Epithelial cell of alveolus of lung (primary cell): Measurements from ENCODE around the genes TOP1 and L3MBTL1.

DNA sequence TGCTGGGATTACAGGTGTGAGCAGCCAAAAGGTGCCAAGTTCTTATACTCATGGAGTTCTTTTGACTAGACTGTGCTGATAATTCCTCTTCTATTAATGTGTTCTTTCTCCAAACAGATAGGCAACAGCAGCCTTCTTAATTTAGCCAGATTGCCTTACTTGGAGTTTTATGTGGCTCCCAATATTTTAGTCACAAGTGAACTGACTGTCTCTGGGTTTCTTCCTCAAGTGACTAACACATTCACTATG, 8.0 kb downstream of the DHX35 start:
- RAMPAGE, long total RNA, result no peak

- RAMPAGE, long total RNA, result no peak
- RRBS, result no CpG with 5 or more reads among the region's 1 CpG
Observed at GRCh38 chr20:38970436-38970586, 8.2 kb downstream of the DHX35 start.

DNA sequence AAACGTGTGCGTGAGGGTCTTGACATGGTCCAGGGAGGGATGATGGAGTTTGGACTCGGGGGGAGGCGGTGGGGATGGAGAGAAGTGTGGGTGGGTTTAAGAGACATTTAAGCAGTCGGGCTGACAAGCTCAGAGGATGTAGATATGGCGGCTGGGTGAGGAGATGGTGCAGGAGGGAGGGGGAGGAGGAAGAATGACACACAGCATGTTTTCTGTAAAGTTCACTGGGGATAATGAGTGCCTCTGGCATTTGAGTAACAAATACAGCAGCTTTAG, 107.8 kb downstream of the DHX35 start:
- RAMPAGE, long total RNA, result no peak
- RRBS, result no CpG with 5 or more reads among the region's 6 CpGs

DNA sequence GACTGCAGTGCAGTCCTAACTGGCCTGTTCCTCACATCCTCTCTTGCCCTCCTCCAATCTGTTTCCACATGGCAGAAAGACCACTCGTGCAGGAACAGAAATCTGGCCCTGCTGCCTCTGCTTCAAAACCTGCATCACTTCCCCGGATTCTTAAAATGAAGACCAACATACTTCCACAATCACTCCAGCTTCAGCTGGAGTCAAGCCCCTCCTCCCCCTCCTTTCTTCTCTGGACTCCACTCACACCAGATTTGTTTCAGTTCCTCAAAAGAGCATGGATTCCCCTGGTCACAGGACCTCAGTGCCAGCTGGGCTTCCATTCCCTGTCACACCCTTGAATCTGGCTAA, 802.3 kb downstream of the MAFB start:
- RAMPAGE, long total RNA, result no peak
- RRBS, result no CpG with 5 or more reads among the region's 2 CpGs

DNA sequence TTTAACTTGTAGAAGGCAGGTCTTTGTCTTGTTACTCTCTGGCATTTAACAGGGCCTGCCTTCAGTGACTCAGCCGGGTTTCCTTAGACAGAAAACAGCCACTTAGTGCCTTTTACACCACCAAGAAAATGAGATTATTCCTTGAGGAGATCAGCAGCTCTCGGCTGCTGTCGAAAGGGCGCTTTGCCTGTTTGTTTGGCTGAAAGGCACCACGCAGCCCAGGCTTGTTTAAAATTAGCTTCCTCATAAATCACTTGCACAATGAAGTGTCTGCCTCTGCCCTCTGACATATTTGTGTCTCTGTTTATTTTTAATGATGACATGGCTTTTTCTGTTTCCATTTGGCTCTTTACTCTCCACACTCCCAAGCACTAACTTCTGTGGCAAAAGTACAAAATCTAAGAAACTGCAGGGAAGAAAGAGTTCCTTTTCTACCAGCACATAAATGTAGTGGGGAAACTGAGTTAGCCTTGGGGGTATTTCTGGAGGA, 702.5 kb downstream of the MAFB start:
- RAMPAGE, long total RNA, result no peak
- RRBS, result no CpG with 5 or more reads among the region's 5 CpGs

DNA sequence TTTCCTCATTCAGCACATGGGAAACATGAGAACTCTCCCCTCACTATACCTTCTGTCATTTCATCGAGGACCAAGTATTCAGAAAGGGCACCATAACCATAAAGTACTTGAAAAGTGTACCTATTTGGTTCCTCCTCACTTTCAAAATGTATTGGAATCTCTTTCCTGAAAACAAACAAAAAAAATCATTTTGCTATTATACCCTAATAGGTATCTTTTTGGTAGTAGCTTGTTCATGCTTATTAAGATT, 274.2 kb downstream of the MAFB start:
- RAMPAGE, long total RNA, result no peak
- RRBS, result no CpG with 5 or more reads among the region's 1 CpG

DNA sequence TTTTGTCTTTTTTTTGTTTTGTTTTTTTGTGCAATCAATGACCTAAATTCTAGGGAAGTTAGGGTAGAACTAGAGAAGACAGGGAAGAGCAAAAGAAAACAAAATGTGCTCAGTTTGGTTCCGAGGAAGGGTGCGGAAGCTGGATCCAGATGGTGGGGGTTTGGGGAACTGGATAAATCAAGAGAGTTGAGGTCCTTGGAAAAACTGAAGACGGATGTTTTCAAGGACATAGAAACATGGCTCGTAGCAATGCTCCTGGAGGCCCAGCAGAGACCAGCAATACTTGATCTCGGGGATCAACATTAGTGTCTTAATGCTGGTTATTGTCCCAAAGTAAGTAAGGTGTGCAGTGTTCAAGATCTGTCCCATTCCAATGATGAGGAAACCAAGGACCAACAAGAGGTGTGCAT, 224.0 kb downstream of the MAFB start:
- RAMPAGE, long total RNA, result no peak
- RRBS, result no CpG with 5 or more reads among the region's 5 CpGs

GRCh38 chr20:40675564-40675958, 13.5 kb downstream of the MAFB start:
- RAMPAGE, long total RNA, result no peak
- RRBS, result no CpG with 5 or more reads among the region's 4 CpGs

- RAMPAGE, long total RNA, result start-site peak on the plus strand at chr20:41028817-41028886, 27 and 30 reads in 2 replicates
- RRBS, result 2% methylated on average over 33 of the region's 101 CpGs
Observed at GRCh38 chr20:41028177-41029233, at the start of gene TOP1. Gene TOP1 (plus strand): TSS chr20:41028822.

GRCh38 chr20:41100167-41100390, 37.3 kb upstream of the PLCG1 start:
- RAMPAGE, long total RNA, result no peak
- RRBS, result no CpG with 5 or more reads among the region's 7 CpGs

GRCh38 chr20:41135204-41135949, 2.0 kb upstream of the PLCG1 start:
- RAMPAGE, long total RNA, result no peak
- RRBS, result no CpG with 5 or more reads among the region's 13 CpGs

- RAMPAGE, long total RNA, result no peak
- RRBS, result no CpG with 5 or more reads among the region's 6 CpGs
Observed at GRCh38 chr20:41232967-41233840, 84.3 kb downstream of the ZHX3 start.

GRCh38 chr20:41286608-41287347, 30.8 kb downstream of the ZHX3 start:
- RAMPAGE, long total RNA, result no peak
- RRBS, result no CpG with 5 or more reads among the region's 2 CpGs

DNA sequence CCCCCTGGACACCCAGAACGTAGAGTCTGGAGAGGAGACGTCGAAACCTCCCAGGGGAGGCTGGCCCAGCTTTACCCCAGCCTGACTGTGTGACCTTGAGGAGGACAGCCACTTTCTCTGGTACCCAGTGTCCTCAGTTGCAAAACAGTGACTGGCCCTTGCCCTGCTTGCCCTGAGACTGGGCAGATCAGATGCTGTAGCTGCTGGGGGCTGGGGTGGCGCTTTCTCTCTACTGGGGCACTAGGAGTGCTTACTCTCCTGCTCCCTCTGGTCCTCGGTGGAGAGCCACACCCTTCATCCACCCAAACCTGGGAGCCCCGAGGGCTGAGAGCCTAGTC, 538 bp downstream of the LPIN3 start:
- RAMPAGE, long total RNA, result no peak
- RRBS, result no CpG with 5 or more reads among the region's 6 CpGs

- RAMPAGE, long total RNA, result no peak
- RRBS, result no CpG with 5 or more reads among the region's 12 CpGs
Observed at GRCh38 chr20:41349904-41350616, 9.4 kb downstream of the LPIN3 start.

DNA sequence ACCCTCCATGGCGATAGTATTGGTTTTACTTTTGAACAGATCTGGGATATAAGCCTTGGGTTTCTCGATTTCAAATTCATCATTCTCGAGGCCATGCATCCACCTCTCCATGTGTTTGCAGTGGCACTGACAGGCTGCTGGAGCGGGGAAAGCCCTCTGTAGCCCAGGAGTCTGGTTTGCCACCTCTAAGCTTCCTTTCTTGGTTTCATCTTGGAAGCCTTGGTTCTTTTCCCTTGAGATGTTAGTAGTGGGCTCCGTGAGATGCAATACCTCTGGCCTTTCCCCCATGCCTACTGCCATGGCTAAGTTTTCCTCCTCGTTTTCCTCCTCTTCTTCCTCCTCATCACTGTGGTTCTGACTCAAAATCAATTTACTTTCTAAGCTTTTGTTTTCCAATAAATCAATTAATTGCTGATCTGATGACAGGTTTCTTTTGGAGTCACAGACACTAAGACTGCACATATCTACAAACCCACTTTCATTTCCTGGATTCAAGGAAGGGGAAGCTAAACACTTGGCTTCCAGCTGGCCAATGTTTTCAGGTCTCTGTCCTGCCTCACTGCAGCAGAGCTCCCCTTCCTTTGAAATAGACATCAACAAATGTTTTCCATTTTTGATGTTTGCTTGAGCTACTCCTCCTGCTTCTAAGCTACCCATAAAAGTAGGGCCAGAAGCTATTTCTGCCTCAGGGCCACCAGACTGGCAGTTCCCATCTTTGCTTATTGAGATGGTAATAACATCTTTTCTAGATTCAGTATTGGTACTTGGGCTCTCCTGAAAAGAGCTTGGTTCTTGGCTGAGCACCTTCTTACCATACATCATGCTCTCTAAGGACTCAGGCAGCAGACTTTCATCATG, 54.3 kb upstream of the EMILIN3 start:
- RAMPAGE, long total RNA, result no peak
- RRBS, result no CpG with 5 or more reads among the region's 6 CpGs

GRCh38 chr20:42837485-42837944, 352.2 kb downstream of the PTPRT start:
- RAMPAGE, long total RNA, result no peak
- RRBS, result no CpG with 5 or more reads among the region's 4 CpGs

DNA sequence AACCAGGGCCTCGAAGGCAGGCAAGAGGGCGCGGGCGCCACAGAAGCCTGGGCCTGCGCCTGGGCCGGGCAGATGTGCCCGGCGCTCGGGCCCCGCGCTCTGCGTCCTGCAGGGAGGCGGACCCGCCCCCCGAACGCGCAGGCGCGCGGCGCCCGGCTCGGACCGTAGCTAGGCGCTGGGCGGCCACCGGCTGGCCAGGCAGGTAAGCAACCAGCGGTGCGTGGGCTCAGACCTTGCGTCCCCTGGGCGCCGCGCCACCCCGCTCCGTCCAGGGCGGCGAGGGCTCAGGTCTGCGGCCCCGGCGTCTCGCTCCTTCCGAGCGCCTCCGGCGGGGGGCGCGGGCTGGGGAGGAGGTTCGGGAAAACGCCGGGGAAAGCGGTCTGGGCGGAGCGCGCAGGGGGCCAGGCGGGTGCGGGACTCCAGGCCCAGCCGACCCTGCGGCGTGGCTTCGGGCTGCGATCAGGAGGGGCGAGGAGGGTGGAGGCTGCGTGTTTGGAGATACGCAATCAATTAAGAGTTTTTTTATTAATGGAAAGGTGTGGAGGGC, at the start of gene L3MBTL1:
TSS of gene L3MBTL1 (plus strand) at position 155 of the 547 bp plus-strand sequence.
- RAMPAGE, long total RNA, result no peak
- RRBS, result 1% methylated on average over 22 of the region's 64 CpGs

DNA sequence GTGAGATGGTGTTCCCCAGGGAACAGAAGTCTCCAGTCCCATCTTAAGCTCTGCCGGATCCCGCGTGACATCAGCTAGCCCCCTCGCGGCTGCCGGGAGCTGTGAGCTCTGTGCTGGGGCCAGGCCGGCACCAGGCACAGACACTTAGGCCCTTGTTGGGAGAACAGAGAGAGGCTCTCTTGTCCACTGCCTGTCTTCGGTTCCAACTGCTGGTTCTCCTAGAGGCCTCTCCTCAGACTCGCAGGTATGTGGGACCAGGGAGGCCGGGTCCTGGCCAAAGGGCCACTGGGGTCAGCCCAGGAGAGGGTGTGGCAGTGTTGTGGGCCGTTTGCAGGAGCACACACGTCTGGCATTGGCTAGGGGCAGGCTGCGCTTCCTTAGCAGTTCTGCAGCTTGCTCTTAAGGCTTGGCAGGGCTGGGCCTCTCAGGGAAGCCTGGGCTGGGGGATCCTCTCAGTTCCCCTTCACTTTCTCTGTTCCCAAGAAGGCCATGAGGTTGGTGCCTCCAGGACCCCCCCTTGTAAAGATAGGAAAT, 6.3 kb downstream of the SGK2 start:
- RAMPAGE, long total RNA, result no peak
- RRBS, result 82% methylated on average over 6 of the region's 13 CpGs

DNA sequence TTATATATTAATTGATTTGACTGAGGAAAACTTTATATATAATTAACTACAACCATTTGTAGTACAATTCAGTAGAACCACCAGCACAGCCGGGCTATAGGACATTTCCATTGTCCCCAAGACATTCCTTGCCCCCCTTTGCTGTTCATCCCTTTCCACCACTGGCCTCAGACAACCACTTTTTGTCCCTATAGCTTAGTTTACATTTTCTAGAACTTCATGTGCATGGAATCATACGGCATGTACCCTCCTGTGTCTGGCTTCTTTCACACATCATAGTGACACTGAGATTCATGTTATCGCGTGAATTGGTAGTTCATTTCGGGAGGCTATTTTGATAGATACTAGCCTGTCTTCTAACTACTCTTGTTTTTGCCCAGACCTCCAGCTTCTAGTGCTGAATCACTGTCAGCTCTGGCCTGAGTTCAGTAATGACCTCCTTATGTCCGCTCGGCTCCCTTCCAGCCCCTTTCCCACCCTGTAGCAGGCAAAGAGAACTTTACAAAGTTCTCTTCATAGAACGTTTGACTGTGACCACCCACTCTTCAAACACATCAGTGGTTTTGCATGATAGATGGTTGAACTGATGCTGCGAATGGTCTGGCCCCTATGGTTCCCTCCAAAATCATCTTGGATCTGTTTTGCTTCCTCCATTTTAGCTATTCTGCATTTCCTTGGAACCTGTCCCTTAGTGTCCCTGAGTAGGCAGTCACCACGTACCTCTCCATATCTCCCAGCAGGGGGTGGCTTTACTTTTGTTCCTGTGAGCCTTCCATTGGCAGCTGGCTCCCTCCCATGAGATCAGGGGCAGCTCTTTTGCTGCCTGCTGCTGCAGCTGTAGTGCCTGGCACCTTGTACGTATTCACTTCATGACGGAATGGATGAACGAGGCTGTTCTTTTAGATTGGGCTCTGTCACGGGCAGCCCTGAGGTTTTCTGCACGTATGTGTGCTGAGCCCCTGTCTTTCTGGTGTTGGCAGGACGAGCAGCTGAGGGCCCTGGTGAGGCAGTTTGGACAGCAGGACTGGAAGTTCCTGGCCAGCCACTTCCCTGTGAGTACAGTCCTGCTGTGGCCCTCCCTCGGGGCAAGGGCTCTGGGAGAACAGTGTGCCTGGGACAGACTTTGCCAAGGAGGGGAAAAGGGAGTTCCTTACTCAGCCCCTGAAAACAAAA, 14.3 kb downstream of the MYBL2 start:
- RAMPAGE, long total RNA, result no peak
- RRBS, result no CpG with 5 or more reads among the region's 17 CpGs